ENCODE data around the gene SEC31A.

DNA sequence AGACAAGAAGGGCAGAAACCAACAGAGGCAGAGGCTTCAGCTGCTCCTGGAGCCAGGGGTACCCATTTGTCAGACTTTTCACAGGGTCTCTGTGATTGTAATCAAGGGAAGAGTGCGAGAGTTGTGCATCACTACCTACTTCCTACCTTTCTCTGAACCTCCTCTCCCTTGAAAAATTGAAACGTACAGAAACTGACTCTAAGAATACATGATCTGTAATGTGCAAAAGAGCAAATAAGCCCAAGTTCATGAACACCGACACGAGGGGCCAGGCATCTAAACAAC is 4.5 kb downstream of the TMEM150C start:
- PRO-cap: no peak

DNA sequence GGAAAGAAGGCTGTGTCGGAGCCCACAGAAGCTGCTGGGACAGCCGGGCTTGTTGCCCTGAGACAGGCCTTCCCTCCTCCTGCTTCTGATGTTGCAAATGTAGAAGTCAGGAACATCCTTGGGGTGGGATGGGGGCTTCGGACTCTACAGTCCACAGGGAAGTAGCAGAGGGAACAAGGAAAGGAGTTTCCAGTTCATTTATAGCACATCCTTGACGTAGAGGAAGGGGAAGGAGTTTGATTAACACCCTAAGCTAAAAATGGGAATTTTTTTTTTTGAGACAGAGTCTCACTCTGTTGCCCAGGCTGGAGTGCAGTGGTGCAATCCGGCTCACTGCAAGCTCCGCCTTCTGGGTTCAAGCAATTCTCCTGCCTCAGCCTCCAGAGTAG is 64.7 kb upstream of the TMEM150C start:
- PRO-cap: no peak

DNA sequence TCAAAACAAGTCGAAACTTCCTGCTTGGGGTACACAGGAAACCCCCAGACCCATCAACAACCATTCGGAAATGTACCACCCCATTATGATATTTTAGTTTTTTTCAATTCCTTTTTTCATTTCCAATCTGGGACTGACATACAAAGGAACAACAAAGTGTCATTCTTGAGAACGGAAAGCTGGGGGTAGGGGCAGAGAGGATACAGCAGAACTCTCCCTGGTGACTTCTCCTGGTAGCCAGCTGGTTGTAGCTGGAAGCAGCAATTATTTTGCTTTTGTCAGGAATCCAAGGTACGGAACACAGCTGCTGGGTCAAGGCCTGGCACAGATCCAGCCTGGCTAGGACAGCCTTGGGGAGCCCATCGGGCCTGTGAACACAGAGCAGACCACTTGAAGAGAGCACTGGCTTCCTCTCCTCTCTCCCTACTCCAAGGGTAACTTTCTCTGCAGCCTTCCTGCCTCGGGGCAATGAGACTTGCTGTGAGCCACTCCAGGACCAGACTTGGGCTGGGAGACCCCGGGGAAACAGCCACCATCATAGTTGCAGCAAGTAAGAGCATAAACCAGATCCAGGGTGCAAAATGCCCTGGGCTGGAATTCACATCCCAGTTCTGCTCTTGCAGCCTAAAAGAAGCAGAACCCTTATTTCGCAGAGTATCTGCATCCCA is 67.5 kb downstream of the SCD5 start:
- PRO-cap: no peak

DNA sequence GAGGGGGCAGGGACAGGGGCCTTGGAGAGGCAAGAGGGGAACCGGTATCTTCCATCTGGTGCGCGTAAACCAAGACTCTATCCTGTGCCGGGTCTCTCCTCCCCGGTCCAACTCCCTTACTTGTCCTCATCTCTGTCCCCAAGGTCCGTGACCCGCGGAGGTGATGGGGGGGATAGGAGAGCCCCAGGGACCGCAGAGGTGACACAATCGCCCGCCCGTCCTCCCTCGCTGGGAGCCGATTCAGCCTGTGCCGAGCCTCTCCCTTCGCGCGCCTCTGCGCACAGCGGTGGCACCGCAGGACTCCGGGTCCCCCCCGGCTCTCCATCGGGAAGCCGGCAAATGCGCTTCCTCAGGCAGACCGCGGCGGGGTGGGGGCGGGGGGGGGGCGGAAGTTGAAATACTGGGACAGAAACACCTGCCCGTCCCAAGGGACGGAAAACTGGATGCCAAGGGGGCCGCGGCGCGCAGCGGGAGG is 848 bp downstream of the SCD5 start:
- PRO-cap: no peak

DNA sequence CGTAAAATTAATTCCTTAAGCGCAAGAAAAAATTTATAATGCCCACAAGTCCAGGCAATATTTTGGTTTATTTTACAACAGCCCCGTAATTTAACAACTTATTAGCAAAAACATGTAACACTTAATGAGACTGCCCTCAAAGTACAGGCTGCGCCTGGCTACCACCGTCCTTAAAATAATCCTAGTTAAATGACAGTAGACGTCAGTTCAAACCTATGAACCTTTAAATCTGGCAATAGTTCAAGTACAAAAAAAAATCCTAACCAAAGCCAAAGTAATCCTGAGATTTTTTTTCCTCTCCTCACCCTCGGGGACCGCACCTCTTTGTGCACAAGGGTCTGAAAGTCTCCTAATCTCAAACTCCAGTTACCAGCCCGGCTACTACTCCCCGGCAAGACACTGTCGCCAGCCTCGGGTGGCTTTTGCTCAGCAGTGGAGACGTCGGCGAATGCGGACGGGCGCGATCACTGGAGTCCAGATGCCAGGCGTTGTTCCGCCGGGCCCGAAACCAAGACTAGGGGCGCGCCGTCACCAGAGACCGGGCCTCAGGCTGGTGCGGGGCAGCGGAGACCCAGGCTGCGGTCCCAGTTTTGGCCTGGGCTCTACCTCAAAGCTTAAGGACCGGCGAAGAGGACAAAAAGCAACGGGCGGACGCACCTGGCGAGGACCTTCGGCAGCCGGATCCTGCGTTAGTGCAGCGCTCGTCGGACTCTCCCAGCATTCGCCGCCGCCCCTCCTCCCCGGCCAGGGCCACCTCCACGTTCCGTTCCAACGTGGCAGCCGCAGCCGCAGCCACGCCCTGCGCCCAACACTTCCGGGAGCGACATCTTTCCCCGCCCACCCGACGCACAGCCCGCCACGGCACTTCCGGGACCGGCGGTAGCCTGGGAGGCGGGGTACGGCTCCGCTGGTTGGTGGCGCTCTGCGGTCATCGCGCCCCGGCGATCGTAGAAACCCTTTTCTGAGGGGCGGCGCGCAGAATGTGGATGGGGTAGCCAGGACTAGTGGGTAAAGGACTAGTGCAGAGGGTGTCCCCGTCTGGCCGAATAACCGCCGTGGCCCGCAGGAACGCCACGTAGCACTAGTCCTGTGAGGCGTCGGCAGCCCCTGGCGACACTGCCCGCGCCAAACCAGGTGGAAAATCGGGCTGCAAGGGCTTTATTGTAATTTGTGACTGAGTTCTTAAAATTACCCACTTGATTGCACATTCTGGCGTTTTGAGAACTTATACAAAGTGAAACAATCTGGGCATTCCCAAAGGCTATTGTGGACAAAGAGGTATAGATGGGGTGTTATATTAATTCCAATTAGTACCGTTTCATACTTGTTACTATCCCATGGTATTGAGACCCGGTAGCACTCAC is at the start of gene SEC31A:
SEC31A (minus strand) TSS at position 723 of the 1,364 bp plus-strand sequence.
- PRO-cap: bidirectional peak, plus-strand start at position 879 of the sequence, minus-strand start at position 746 of the sequence

- PRO-cap: no peak
Measured at GRCh38 chr4:82900022-82900332, 558 bp upstream of the THAP9 start.

- PRO-cap: bidirectional peak, plus-strand start at chr4:83112395, minus-strand start at chr4:83112345; unidirectional peak, plus-strand start at chr4:83112395; bidirectional peak, plus-strand start at chr4:83112444, minus-strand start at chr4:83112430
Measured at GRCh38 chr4:83111964-83112833, 2.3 kb downstream of the PLAC8 start.

- PRO-cap: no peak
Measured at GRCh38 chr4:83247652-83248360, 36.8 kb downstream of the COQ2 start.

- PRO-cap: no peak
Measured at GRCh38 chr4:83262582-83263222, 21.9 kb downstream of the COQ2 start.

DNA sequence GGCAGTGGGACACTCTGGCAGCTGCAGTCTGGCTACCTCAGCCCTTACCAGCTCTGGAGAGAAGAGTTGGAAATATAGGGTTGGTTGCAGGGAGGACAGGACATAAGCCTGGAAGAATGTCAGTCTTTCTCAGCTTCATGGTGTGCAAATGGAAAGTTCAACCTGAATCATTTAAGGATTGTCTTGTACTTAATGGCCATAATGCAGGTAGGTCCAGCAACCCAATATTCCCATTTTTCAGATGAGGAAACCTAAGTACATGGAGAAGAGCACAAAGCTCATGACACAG is 60.0 kb downstream of the GPAT3 start:
- PRO-cap: no peak

- PRO-cap: no peak
Measured at GRCh38 chr4:83618430-83619032, 82.6 kb downstream of the GPAT3 start.

GRCh38 chr4:84582198-84582807 is 624 bp upstream of the CDS1 start:
- PRO-cap: bidirectional peak, plus-strand start at chr4:84582930, minus-strand start at chr4:84582662

- PRO-cap: no peak
Measured at GRCh38 chr4:84948335-84949302, 17.9 kb downstream of the WDFY3 start.

GRCh38 chr4:84965498-84966513 is 684 bp downstream of the WDFY3 start:
- PRO-cap: bidirectional peak, plus-strand start at chr4:84966179, minus-strand start at chr4:84966127

- PRO-cap: bidirectional peak, plus-strand start at chr4:85477863, minus-strand start at chr4:85477782
Measured at GRCh38 chr4:85477319-85478009, 2.5 kb downstream of the ARHGAP24 start.

DNA sequence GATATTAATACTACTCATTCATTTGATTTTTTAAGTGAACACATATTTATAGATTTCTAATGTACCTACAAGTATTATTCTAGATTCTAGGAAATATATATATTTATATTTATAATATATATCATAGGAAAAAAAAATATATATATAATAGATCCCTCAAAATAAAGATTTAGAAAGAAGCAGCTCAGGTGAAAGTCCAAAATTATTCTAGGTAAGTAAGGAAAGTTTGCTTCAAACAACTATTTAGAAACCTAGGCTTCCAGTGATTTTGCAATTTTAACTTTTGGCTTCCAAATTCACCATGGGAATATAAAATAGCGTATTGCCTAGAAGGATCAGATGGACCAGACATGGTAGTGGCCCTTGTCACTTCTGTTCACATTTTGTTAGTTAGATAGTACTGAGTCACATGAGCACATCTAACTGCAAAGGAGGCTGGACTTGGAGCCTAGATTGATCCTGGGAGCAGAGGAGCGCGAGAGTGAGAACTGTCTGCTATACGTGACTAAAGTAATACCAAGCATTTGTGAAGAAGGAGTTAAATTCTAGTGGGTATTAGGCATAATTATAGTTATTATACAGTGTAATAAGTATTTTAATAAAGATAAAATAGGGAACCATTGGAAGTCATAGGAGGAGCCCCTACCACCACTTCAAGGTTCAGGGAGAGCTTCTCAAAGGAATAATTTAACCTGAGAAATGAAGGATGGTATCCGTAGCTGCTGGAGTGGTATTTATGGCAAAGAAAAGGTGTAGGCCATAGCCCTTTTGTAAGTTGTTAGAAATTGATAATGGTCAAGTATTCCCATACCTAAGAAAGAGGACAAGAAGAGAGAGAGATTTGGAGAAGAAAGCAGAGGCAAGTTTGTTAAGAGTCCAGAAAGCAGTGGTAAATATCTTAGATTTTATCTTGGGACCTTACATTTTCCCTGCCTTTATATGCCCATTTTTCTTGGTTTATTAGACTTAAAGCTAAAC is 102.4 kb downstream of the ARHGAP24 start:
- PRO-cap: no peak

DNA sequence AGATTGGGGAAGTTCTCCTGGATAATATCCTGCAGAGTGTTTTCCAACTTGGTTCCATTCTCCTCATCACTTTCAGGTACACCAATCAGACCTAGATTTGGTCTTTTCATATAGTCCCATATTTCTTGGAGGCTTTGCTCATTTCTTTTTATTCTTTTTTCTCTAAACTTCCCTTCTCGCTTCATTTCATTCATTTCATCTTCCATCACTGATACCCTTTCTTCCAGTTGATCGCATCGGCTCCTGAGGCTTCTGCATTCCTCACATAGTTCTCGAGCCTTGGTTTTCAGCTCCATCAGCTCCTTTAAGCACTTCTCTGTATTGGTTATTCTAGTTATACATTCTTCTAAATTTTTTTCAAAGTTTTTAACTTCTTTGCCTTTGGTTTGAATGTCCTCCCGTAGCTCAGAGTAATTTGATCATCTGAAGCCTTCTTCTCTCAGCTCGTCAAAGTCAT is 284.9 kb downstream of the MAPK10 start:
- PRO-cap: no peak

GRCh38 chr4:86334053-86335118 is 25.5 kb downstream of the MAPK10 start:
- PRO-cap: no peak

DNA sequence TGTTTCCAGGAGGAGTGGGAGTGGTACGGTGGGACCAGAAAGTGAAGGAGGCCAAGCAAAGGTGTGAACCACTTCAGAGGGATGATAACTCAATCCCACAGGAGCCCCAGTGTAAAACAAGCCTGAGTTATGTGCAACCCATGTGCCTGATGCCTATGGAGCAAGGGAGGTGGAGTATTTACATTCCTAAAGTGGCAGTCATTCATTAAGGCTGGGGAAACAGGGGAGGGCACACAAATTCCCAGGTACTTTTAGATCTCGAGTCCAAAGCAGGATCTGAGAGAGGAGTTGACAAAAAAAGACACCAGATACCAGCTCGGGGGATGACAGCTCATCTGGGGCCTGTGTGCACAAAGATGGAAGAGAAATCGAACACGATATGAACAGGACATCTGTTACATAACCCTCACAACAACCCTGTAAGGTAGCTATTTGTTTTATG is 91.7 kb upstream of the MAPK10 start:
- PRO-cap: no peak

DNA sequence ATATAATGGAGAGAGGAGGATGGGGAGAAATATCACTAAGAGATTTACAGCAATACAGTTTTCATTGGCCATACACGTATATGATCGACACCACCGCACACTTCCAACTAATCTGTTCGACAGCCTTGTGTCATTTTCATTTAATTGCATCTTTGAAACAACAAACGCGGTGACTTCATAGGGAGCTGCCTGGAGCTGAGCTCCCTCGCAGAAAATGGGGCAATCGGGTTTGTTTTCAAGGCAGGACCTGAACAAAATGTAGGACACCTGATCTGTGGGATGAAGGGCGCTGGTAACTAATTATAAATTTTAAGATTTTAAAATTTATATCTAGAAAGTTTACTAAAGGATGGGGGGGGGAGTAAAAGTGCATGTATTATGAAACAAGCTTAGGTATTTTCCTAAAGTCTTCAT is 1.4 kb downstream of the PTPN13 start:
- PRO-cap: no peak